Mesenchymal stem cell of Wharton's jelly (primary cell): Measurements from ENCODE around the genes SSX2 and SMC1A.

GRCh38 chrX:52707006-52707387 lies at the start of gene SSX2:
SSX2 (minus strand) TSS chrX:52707178.
- CAGE, long polyA plus RNA = no peak

DNA sequence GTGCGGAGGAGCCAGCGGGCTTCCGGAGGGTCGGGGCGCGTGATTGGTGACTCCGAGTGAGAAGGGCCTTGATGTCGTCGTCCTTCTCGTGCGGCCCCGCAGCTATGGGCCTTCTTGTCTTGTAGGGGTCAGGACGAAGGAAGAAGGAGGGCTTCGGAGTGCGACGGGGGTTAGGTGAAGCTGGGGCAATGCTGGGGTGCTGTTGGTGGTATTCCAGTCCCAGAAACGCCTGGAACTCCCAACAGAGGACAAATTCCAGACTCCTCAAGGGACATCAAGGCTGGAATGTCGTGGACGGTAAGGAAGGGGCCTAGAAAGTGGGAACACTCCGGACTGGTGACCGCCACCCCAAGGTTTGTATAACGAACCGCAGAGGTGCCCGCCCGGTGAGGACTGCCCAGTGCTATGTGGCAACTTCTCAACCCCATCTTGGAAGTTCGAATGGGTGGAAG lies 362 bp downstream of the XAGE5 start:
- CAGE, long polyA plus RNA = no peak

- CAGE, long polyA plus RNA = no peak
Measured at GRCh38 chrX:52923635-52924139, 26.6 kb downstream of the FAM156B start.

GRCh38 chrX:53087685-53087936 lies 5.4 kb downstream of the TSPYL2 start:
- CAGE, long polyA plus RNA = no peak

DNA sequence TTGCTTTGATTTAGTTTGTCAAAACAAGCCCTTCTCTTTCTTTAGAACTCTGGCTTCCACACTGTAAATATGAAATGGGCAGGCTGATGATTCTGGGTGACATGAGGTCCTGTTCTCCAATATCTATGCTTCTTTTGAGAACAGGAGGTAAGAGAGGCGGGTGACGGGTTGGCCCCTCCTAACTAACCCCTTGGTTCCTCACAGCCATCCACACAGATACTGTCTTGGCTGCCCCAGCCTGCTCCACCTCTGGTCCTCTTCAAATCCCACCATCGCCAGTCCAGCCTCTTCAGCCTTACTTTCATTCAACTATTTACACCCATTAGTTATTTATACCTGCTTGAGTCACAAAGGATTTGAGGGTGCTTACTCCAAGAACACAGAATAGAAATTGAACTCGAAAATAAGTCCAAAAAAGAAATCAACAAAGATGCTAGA lies 11.7 kb downstream of the IQSEC2 start:
- CAGE, long polyA plus RNA = no peak

DNA sequence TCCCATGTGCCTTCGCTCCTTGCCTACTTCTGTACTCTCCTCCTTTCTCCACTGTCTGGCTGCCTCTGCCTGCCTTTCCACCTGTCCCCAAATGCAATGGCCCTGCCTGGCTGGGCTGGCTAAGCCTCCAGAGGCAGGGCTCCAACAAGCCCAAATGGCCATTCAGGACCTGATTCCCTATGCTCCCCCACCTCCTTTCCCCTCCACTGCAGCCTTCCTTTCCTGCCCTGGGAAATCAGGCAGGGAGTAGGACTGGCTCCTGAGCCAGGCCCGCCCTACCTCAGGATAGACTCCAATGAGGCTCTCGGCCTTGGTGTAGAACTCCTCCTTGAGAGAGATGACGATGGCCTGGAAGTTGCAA lies 42.1 kb downstream of the SMC1A start:
- CAGE, long polyA plus RNA = no peak

DNA sequence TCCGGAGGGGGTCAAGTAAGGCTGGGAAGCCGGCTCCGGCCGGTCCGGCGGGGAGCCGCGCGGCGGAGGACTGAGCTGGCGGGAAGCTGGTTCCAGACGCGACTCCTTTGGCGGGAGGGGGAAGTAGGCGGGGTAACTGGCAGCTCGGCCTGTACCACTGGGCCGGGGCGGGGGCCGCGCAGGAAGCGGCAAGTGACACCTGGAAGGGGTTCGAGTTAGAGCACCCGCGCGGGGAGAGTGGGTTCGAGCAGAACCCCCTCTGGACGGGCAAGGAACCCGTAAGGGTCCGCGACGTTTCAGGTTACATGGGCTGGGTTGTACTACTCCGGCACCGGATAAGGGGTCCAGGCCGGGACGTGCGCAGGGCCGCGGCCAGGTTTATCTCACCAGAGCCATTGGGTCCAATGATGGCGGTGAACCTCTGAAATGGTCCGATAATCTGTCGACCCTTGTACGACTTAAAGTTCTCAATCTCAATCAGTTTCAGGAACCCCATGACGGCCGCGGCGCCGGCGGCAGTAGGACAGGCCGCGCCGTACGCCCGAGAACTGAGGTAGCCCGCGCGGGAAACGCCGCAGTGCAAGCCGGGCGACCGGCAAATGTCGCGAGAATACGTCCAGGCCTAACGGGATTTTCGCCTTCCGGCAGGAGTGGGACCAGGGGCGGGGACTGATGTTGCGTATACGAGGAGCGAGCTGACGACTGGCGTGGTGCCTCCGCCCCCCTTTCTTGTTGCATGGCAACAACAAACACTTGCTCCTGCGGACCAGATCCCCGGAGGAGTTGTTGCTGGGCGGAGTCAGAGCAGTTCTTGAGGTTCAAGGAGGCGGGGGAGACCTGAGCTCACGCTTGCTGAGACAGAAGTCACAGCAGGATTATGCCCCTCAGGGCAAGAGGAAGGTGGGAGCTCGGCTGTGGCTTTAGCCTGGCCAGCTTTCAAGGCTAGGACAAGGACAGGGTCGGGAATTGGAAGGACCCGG lies at the start of gene SMC1A:
TSS of gene SMC1A (minus strand) at position 550 of the 980 bp plus-strand sequence.
- CAGE, long polyA plus RNA = no peak

DNA sequence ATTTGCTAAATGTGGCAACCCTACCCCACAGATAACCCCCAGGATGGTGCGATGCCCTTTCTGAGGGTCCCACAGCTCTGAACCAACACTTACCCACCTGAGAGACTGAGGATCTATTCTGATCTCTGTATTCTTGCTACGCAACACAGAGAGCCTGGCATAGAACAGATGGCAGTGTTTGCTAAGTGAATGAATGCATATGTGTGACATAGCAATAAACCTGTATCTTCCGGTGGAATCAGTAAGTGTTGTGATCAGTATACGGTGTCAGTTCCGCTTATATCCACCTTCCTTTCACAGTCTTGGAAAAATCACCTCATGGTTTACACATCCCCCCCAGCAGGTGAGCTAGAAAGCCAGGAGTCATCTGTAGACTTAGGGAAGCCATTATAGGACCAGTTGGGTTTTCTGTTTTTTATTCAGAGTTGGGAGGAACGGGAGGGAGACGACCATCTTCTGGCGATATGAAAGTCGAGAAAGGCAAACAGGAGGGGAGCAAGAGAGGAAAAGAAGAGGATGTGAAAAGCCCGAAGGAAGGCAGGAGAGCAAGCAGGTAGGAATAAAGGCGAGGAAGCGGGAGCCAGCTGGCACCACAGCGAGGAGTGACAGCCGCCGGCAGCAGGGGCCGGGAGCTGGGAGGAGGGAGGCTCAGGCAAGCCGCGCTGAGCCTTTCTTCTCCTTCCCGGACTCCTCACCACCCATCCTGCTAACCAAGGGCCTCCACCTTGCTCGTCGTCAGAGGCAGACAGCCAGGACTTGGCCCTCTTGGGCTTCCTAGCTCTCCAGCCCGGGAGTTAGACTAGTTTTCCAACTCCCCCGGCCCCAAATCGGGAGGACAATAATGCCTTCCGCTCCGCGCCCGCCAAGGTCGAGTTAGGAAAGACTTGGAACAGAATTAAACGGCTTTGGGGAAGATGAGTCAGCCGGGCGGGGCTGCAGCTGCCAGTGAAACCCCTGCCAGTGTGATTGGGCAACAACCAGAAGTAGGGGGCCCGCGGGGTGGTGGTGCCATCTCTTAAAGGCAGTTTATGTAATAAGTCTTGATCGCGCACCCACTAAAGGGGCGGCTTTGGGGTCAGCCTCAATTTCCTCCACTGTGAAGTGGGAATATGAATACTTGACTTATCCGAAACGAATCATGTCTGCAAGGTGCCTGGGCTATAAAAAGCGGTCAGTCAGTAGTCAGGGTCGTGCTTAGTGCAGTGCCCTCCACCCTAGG lies 6.3 kb upstream of the HSD17B10 start:
- CAGE, long polyA plus RNA = no peak

DNA sequence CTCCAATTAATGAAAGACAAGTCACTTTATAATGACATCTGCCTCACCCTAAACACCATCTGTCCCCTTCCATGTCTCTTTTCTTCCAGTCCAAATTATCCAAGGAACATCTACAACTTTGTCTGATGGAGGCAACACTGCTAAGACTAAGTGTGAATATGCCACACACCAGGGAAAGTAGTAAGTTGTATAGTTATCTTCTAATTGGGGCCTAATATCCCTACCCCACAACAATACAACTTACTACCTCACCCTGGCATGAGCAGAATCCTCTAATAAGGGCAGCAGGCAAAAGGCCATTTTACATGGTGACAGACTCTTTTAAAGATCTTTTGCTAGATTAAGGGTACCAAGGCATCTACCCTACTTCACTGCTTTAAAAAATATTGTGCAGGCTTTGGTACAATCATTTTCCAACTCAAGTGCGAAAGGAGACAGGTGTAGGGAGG lies 121.9 kb upstream of the HSD17B10 start:
- CAGE, long polyA plus RNA = no peak

DNA sequence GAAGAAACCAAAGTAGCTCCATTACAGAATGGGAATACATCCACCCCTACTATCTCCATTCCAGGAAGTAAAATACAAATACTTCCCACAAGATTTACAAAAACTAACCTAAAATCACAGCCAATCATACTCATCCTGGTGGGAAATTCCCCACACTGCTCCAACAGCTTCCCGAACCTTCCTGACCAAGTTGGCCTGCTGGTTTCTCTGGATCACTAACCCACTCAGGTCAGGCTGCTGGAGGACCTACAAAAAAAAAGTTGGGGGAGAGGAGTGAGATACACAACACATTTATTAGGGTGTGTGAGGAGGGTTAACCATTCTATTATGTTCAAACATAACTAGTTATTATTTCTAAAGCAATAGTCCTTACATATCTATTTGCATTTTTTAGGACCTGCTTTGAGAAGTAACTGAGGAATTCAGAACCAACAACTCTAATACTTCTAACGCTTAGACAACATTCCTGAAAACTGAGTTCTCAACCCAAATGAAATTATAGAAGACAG lies 6.5 kb downstream of the HUWE1 start:
- CAGE, long polyA plus RNA = no peak

DNA sequence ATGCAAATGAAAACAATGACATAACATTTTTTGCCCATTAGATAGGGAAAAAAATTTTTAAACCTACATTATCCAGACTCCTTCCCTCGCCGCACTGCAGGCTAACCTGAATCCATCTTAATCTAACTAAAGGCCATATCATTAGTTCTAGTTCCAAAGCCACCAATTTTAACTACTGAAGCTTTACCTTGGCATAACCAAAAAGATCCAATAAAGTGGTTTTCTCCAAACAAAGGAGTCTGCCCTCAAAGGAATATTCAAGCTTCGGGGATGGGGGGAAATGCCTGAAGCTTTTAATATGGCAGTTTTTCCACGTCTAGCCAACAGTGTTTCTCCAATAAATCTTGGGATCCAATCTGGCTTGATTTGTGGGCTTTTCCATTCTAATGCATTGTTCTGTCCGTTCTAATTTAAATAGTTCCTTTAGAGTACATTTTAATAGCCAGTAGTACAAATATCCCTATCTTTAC lies 1.8 kb downstream of the HUWE1 start:
- CAGE, long polyA plus RNA = no peak

GRCh38 chrX:54042425-54043273 lies 1.6 kb downstream of the PHF8 start:
- CAGE, long polyA plus RNA = no peak

DNA sequence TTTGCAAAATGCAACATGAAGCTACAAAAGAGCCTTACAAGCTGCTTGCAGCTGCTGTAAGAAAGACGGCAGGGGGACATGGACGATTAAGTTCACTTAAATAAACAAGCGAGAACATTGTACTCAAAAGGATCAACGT lies 1.2 kb upstream of the PHF8 start:
- CAGE, long polyA plus RNA = no peak

- CAGE, long polyA plus RNA = no peak
Measured at GRCh38 chrX:54440552-54441199, 472 bp downstream of the TSR2 start.

- CAGE, long polyA plus RNA = no peak
Measured at GRCh38 chrX:54562507-54562767, 32.4 kb downstream of the GNL3L start.

DNA sequence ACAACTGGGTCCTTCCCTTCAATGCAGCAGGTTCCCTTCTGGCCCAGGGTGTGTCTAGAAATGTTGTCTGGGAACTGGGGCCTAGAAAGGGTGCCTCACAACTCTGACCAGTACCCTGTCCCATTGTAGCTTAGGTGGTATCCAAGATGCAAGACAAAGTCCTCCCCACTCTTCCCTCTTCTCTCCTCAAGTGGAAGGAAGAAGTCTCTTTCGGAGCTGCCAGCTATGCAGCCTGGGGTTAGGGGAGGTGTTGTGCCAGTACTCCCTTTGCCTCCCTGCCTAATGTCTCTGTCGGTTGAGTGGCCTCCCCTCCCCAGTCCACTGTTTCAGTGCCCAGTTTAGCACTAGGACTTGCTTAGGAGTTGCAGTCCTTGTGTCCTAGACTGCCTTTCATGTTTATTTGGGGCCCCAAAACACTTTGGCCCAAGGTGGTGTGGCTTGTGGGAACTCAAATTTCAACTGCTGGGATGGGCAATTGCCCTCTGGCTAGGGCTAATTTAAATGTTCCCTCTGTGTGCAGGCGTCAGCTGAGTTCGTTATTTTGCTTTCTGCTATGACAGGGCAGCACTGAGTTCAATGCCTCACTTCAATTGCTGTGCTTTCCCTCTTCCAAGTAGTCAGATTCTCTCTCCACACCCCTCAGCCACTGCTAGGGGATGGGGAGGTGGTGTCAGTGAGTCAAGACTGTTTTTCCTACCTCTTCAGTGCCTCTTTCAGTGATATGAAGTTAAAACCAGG lies 51.3 kb downstream of the ITIH6 start:
- CAGE, long polyA plus RNA = no peak

- CAGE, long polyA plus RNA = no peak
Measured at GRCh38 chrX:55007352-55008350, 7.5 kb downstream of the APEX2 start.

DNA sequence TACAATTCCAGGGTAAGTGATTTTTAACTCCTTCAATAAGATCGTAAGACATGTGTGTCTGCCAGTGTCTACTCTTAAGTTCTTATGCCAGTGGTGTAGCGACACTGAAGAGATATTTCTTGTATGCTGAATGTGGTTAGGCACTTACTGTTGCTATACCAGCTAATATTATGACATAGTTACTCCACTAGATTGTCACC lies 1.5 kb downstream of the FAM104B start:
- CAGE, long polyA plus RNA = no peak

DNA sequence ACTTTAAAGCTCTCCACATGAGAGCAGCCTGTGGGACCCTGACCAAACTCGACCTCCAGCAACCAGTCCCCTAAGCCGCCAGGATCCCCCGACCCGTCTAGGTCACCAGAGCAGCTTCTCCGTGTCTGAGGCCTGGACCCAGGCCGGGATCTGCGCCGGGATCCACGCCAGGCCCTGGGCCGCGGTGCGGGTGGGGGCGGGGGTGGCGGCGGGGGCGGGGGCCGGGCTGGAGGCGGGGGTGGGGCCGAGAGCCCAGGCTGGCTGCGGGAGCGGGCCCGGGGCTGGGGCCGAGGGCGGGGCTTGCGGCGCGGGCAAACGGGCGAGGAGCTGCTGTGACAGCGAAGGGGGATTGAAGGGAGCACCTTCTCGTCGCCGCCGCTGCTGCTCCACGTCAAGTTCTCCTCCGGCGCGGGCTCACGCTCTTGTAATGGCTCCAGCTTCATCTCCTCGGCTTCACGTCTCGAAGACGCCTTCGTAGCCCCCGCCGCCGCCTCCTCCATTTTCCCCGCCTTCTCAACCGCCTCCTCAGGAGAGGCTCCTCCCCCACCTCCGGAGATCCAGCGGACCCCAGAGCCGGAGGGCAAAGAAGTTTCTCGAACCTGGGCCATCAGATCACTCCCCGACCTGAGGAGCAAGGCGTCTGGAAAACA lies 1.2 kb downstream of the USP51 start:
- CAGE, long polyA plus RNA = no peak

- CAGE, long polyA plus RNA = no peak
Measured at GRCh38 chrX:55688439-55689030, 29.0 kb upstream of the RRAGB start.